ENCODE measurements around a stretch of chr1.

DNA sequence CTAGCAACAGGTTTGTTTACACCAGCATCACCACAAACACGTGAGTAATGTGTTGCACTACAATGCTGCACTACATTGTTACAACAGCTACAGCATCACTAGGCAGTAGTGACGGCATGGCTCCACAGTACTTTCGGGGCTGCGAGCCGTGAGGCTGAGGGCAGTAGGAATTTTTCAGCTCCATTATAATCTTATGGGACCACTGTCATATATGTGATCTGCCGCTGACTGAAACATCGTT is 82.7 kb upstream of the LRRC8D start:
- RAMPAGE, long total RNA: no peak
- RRBS: no CpG with 5 or more reads among the region's 7 CpGs

- RAMPAGE, long total RNA: no peak
- RRBS: no CpG with 5 or more reads among the region's 1 CpG
These were observed 80.9 kb upstream of the LRRC8D start for GRCh38 chr1:89739975-89740211.

DNA sequence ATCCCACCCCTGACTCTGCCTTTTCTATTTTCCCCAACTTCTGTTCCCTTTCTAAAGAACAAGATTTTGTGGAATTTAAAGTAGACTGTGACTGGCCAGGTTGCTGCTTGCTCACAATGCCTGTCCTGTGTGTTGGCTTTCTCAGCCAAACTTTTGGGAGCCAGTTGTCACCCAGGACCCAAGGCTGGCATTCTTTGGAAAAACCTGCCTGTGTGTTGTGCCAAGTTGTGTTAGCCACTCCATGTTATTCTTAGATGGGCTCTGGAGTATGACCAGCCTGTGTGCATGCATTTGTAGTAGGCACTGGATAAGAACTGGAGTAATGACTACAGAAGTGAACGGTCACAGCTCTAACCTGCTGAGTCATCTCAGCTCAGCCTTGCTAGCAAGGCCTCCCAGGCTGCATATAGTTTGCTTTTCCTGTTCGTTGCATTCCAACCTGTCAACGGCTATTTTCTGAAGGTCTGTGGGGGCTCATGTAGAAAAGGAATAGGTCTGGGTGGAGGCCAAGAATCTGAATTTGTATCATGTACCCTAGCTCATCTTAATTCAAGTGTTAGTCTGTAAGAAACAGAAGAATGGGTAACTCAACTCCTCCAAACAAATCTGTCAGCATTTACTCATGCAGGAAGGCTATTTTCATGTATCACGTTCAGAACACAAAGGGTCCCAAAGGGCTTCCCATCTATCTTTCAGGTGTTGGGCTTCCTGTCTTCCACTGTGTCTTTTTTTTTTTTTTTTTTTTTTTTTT is 85.8 kb downstream of the LRRC8D start:
- RAMPAGE, long total RNA: no peak
- RRBS: no CpG with 5 or more reads among the region's 4 CpGs

- RAMPAGE, long total RNA: no peak
- RRBS: no CpG with 5 or more reads among the region's 30 CpGs
These were observed 67.9 kb downstream of the ZNF326 start for GRCh38 chr1:90062665-90063383.

DNA sequence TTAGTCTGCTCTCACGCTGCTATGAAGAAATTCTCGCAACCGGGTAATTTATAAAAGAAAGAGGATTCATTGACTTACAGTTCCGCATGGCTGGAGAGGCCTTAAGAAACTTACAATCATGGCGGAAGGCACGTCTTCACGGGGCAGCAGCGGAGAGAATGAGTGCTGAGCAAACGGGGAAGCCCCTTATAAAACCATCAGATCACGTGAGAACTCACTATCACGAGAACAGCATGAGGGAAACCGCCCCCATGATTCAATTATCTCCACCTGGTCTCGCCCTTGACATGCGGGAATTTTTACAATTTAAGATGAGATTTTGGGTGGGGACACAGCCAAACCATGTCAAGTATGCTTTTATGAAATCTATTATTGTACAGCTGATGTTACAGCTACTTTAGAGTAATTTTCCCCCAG is 109.9 kb downstream of the BARHL2 start:
- RAMPAGE, long total RNA: no peak
- RRBS: no CpG with 5 or more reads among the region's 14 CpGs

DNA sequence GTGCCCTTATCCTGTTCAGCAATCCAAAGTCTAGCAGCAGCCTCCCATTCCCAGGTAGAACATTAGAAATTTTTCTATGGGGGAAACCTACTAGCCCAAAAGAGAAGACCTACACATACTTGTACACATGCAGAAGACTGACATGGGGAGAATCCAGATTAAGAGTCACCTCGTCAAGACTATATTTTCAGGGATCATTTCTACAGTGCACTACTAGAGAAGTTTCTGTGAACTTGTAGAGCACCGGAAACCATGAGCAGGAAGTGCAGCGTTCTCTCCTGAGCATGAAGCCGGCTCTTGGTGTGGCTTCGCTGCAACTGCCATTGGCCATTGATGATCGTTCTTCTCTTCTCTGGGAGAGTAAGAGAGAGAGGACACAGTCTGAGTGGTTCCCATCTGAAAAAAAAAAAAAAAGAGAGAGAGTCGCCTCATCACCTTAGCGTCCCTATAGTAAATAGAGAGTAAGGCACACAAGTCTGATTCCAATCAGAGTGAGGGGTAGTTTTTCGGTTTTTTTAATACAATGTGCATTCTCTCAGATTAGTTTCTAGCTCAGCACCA is 59.4 kb downstream of the BARHL2 start:
- RAMPAGE, long total RNA: no peak
- RRBS: no CpG with 5 or more reads among the region's 9 CpGs

DNA sequence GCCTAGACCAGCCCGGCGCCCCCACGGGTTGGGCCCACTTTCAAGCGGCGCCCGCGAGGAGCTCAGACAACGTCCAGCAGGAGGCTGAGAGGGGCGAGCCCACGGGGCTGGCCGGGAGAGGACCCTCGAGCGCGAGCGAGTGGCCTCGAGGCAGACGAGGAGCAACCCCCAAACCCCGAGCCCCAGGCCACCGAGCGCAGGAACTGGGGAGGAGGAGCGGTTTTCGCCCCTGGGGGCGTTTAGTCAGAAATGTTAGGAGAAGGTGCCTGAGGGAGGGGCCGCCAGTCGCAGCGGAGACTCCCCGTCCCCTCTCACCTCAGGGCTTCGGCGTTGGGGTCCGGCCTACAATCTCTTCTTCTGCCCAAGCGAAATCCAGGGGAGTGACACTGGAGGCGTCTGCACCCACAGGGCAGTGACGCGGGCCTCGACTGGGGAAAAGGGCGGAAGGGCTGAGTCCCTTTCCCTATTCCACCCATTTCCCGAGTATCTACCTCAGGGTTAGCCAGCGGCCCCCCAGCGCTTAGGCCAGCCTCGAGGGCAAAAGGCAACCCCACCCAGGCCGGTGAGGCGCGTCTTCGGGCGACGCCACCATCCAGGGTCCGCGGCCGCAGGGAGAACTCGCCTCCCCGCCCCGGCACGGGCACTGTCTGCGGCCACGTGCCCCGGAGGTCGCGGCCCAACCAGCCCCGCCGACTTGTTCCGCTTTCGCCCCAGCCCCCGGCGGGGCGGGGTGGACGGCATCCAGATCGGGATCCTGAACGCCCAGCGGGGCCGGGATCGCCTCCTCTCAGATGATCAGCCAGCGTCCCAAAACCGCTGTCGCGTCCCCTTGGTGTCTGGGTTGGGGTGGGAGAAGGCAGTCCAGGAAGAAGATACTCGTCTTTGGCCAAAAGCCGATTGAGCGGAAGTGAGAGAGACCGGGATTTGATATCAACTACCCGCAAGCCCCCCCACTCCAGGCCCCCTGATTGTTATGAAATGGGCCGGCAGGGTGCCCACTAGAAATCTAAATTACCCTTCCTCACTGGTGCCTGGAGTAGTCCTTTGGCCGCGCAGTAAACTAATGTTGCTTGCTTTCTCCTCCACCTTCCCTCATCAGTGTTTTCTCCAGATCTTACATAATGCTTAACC is 118.8 kb upstream of the BARHL2 start:
- RAMPAGE, long total RNA: no peak
- RRBS: 3% methylated on average over 31 of the region's 83 CpGs

DNA sequence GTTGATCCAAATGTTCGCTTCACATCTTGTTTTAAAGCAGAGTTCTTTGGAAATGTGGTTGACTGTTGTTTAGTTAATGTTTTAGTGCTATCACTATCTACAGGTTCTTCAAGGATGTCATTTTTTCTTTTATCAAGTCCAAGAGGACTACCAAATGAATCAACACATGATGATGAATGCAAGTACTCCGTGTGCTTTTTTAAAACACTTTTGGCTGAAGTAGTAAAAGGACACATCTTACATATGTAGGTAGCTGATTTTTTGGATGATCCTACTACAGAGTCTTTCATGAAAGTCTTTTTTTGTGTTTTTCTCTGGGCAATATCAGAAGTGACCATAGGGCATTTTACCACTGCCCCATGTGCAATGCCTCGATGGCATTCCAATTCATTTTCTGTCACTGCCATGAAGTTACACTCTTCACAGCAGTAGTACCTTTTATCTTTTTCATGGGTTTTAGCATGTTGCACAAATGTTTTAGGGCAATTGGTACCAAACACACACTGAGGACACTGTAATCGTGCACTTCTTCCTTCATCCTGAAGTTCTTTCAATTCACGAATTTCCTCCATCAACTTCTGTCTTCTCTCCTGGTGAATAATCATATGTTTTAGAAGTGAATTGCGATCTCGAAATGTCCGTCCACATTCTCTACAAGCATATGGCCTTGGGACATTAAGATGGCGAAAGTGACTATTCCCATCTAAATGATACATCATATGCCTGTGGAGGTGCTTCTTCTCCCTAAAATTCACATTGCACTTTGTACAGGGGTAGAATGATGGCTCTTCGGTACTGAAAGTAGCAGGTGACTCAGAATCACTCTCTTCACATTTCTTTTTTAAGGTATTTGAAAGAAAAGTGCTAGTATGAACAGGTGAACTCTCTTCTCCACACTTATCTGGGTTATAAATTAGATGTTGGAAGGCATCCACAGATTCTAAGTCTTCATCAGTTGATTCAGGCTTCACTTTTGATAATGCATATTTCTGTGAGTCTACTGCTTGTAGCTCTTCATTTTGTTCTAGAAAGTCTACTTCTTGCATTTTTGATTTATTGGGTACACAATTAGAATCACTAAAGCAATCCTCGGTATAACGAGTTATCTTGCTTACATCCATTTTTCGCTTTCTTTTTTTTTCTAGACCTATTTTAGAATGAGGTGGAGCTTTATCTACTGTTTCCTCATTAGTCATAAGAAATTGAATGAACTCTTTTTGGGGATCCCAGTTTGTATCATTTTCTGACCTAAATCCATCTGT is 82.1 kb downstream of the ZNF644 start:
- RAMPAGE, long total RNA: no peak
- RRBS: no CpG with 5 or more reads among the region's 13 CpGs

DNA sequence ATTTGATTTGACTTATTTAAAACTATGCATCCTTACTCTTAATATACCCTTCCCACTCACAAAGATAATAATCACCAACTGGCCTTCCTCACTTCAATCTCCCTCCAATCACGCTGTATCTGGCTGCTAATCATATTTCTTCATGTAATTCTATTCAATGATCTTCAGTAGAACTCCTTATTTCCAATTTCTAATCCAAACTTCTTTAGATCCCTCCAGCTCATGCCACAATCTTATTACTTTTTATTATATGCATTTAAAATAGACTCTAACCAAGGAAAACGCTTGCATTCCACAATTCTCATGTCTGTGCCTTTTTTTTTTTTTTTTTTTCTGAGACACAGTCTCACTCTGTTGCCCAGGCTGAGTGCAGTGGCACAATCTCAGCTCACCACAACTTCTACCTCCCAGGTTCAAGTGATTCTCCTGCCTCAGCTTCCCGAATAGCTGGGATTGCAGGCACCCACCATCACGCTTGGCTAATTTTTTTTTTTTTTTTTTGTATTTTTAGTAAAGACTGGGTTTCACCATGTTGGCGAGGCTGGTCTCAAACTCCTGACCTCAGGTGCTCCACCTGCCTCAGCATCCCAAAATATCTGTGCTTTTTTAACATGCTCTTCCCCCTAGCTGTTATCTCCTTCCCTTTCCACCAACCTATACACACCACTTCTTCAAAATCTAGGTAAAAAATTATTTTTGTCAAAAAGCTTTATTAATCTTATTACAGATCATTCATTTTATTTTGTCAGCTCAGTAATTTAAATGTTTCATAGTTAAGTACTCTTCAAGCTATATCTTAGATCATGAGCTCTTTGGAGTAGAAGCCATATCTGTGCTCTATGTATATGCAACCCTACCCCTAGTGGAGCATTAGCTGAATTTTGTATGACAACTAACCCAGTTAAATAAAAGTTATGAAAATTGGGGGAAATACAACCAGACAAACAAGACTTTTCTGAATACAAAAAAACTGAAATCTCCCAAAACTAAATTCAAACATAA is 11.6 kb downstream of the ZNF644 start:
- RAMPAGE, long total RNA: no peak
- RRBS: no CpG with 5 or more reads among the region's 5 CpGs

GRCh38 chr1:91020940-91021849 is 640 bp downstream of the ZNF644 start:
- RAMPAGE, long total RNA: no peak
- RRBS: no CpG with 5 or more reads among the region's 51 CpGs

- RAMPAGE, long total RNA: no peak
- RRBS: no CpG with 5 or more reads among the region's 4 CpGs
These were observed 107.6 kb upstream of the ZNF644 start for GRCh38 chr1:91129405-91129937.

- RAMPAGE, long total RNA: no peak
- RRBS: no CpG with 5 or more reads among the region's 2 CpGs
These were observed 882 bp upstream of the CDC7 start for GRCh38 chr1:91499699-91500238.

- RAMPAGE, long total RNA: no peak
- RRBS: no CpG with 5 or more reads among the region's 12 CpGs
These were observed 110.9 kb downstream of the CDC7 start for GRCh38 chr1:91611513-91611957.

GRCh38 chr1:91680394-91681112 is 179.9 kb downstream of the CDC7 start:
- RAMPAGE, long total RNA: no peak
- RRBS: no CpG with 5 or more reads among the region's 4 CpGs

GRCh38 chr1:91731288-91731755 is 154.6 kb downstream of the TGFBR3 start:
- RAMPAGE, long total RNA: no peak
- RRBS: no CpG with 5 or more reads among the region's 9 CpGs

DNA sequence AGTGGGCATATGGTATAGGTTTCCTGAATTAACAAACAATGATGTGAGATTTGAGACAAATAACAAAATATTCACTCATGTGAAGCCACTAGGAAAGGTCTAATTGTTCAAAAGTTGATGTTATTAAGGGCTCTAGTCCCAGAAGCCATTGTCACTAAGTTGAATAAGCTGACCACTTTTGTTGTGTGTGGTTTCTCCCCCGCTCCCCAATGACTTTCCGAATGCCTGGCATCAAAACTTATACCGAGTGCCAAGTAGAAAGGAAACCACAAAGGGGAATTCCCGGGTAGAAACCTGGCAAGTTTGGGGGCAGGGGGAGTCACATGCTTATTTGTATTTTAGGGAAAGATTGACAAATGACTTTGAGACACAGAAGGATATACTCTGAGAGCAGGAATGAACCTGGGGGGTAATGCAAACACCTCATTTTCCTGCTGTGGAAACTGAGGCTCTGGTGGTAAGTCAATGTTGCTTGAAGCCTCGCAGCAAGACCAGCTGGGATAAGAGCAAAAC is 154.1 kb downstream of the TGFBR3 start:
- RAMPAGE, long total RNA: no peak
- RRBS: no CpG with 5 or more reads among the region's 5 CpGs

- RAMPAGE, long total RNA: no peak
- RRBS: no CpG with 5 or more reads among the region's 3 CpGs
These were observed 93.9 kb downstream of the TGFBR3 start for GRCh38 chr1:91792039-91792443.

DNA sequence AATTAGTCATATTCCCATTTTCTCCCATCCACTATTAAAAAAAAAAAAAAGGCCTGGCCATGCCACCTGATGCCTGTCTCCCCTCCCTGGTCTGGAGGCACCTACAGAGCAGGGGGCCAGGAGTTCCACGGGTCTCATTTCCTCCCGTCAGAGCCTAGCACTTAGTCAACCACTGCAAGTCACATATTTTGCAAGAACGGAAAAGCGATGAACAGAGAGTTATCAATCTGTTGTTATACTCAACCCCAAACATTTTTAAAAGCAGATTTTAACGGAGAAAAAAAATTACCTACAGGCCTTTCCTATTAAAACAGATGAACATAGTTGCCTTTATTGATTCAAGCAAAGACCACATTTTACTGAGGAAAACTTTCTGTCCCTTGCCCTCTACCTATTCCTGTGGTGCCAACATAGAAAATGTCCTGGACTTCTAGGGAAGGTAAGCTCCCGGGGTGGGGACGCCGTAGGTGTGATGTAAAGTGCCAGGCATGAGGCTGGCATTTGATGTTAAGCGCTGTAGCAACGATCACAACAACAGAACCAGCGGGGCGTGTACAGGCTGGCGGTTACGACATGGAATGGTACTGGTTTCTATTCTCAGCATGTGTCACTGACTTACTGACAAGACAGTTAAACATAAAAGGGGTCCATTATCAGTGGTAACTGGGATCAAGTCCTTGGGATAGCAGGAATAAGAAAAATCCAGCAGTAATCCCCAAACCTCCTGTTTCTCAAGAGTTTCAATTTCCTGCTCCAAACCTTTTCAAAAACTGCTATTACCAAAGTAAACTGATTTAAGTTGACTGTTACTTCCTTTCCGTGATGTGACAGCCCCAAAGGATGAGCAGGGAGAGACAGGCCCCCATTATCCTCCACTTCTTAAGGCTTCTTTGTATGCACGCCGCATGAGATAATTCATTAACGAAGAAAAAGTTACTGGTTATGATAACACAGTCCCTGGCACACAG is 59.0 kb downstream of the TGFBR3 start:
- RAMPAGE, long total RNA: no peak
- RRBS: no CpG with 5 or more reads among the region's 18 CpGs

DNA sequence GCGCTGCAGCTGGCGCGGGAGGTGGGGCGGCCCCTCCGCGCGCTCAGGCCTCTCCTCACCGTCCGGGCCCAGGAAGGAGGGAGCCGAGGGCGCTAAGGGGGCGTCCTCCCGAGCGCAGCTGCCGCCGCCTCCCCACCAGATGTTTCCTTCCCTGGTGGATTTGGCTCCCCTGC is 1.2 kb downstream of the GFI1 start:
- RAMPAGE, long total RNA: no peak
- RRBS: 0% methylated on average over 5 of the region's 16 CpGs

DNA sequence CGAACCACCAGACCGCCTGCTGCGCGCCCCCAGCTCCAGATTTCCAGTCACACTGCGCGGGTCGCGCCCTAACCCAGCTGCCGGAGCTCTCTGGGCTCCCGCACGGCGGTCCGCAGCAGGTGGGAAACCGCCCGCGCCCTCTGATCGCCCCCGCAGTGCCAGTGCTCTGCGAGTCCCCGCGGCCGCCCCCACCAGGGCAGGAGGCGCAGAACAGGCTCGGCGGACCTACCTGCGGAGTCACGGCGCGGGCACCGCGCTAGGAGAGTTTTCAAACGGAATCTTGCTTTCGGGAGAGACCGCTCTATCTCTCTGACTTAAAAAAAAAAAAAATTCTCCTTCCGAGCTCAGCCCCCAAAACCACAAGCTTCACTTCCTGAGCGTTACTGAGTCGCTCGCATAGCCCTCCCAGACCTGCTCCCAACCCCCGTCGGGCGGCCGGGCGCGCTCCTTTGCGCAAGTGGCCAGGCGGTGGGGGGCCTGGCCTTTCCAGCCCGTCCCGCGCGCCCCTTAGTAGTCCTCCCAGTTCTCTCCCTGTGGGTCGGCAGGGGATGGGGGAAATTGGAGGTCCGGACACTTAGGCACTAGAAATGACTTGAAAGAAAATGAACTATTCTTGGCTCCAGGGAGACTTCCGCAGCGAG is 820 bp downstream of the GFI1 start:
- RAMPAGE, long total RNA: no peak
- RRBS: no CpG with 5 or more reads among the region's 54 CpGs